HL-60 (cell line): ENCODE measurements around a stretch of chr18.

- RRBS, result no CpG with 5 or more reads among the region's 3 CpGs
Observed at GRCh38 chr18:58338160-58338389, 290.8 kb downstream of the ALPK2 start.

DNA sequence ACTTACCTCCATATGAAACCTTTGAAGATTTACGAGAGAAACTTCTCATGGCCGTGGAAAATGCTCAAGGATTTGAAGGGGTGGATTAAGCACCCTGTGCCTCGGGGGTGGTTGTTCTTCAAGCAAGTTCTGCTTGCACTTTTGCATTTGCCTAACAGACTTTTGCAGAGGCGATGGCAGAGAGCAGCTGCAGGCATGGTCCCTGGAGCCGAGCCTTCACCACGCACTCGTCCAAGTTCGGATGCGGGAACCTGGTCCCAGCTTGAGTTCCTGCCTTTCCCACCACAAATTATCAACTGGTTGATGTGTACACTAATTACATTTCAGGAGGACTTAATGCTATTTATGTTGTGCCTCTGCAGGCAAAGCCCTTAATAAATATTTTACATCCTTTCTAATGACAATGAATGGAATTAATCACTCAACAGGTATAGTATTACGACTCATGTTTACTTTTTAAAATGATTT is 232.7 kb downstream of the ALPK2 start:
- RRBS, result no CpG with 5 or more reads among the region's 10 CpGs

DNA sequence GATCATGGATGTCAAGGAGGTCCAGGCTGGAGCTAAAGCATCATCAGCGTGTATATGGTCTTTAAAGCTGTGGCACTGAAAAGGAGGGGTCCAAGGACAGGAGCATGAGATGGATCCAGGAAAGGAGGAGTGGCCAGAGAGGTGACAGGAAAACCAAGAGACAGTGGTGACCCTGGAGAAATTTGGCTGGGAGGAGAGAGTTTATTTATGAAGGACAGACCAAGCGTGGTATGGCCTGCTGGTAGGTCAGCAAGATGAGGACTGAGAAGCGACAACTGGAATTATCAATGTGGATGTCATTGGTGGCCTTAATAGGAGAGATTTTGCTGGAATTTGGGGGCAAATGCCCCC is 219.5 kb downstream of the ALPK2 start:
- RRBS, result no CpG with 5 or more reads among the region's 3 CpGs

DNA sequence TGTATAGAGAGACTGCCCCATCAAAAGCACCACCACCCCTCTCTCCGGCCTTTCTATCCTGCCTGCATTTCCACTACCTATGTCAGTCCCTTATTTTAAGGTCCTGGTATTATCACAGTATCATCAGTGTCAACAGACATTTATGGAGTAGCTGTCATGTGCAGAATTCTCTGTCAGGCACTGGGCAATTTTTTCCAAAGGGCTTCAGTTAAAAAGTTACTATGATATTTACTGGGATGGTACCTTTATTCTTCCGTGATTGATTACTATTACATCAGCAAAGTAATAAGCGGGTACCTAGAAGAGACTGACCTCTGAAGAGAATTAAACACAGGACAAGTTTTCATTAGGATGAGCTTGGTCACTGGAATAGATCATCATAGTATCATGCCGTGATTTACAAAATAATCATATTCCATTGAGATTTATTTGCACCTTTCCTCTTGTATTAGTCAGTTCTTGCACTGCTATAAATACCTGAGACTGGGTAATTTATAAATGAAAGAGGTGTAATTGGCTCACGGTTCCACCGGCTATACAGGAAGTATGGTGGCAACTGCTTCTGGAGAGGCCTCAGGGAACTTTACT is 88.2 kb downstream of the ALPK2 start:
- RRBS, result no CpG with 5 or more reads among the region's 6 CpGs

- RRBS, result no CpG with 5 or more reads among the region's 4 CpGs
Observed at GRCh38 chr18:58639734-58640302, 10.9 kb upstream of the ALPK2 start.

GRCh38 chr18:58687780-58688329 is 16.6 kb downstream of the MALT1 start:
- RRBS, result no CpG with 5 or more reads among the region's 8 CpGs

- RRBS, result no CpG with 5 or more reads among the region's 10 CpGs
Observed at GRCh38 chr18:58807740-58808175, 56.9 kb upstream of the ZNF532 start.

- RRBS, result no CpG with 5 or more reads among the region's 13 CpGs
Observed at GRCh38 chr18:58862770-58863242, 1.9 kb upstream of the ZNF532 start.

DNA sequence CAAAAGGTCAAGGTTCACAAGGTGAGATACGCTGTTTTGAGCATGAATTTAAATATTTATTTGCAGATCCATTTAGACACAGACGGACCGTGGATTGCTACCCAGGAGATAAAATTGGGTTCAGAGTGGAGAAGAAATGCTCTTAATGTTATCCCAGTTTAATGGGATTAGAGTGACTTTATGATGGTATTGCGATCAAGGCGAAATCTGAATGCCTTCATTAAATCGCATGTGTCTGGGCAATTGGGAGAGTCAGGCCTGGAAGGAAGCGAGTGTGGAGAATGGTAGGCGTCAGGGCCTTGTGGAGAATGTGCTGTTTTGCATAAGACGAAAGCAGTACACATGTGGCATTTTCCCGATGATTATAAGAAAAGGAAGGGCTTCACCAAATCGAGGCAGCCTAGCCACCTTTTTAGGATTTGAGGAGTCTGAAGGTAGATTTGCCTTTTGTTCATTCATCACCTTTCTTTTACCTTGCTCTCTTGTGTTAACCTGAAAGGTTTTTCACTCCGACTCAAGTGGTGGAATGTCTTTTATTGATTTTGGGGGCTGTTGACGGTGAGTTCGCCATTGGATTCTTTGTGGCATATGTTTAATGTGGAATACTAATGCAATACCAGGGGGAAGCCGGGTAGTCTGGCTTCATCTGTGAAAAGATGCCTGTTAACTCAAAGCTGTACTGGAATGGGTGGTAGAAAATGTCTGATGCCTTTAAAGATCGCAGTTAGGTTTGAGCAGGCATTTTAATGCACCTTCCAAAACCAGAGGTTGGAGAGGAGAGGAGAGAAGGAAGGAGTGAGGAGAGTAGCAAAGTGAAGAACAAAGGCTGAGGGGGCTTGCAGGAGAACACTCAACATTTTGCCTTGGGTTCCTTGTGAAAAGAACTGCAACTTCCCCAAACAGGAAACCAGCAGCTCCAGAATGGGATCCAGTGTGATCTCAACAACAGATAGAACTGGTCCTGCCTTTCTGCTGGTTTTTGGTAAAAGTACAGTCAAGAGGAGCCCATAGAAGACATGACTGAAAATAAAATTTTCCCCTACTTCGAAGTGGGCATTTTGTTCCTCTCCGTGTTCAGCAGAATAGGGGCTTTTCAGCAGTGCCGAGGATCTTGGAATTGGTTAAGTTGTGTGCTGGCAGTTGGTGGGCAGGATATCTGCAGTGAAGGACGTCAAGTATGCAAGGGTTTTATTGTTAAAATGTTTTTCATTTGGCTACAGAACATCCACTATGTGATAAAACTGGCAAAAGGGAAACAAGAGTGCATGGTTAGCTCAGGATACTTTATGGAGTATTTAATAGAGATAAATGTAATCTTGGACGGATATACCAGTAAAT is 1.4 kb downstream of the ZNF532 start:
- RRBS, result no CpG with 5 or more reads among the region's 21 CpGs

GRCh38 chr18:58866897-58867181 is 2.2 kb downstream of the ZNF532 start:
- RRBS, result no CpG with 5 or more reads among the region's 5 CpGs

DNA sequence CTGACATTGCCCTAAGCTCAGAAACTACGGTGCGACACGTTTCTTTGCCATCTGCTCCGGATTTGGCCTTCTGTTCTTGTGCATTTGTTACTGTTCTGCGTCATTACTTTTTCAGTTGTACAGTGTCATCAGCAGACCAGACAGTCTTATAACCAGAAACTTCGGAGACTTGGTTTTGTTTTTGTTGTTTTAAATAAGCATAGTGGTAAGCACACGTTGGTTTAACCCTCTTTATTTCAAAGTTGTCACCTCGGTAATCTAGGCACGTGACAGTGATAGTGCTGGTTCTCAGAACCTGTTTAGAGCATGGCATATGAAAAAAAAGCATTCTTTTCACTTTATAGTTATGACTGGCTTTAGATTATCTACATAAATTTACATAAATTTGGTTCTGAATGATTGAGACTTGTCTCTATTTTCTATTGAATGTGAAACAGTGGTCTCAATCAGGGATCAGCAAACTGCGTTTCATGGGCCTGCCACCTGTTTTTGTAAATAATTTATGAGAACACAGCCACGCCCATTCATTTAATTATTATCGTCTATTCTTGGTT is 106.4 kb downstream of the ZNF532 start:
- RRBS, result no CpG with 5 or more reads among the region's 12 CpGs

DNA sequence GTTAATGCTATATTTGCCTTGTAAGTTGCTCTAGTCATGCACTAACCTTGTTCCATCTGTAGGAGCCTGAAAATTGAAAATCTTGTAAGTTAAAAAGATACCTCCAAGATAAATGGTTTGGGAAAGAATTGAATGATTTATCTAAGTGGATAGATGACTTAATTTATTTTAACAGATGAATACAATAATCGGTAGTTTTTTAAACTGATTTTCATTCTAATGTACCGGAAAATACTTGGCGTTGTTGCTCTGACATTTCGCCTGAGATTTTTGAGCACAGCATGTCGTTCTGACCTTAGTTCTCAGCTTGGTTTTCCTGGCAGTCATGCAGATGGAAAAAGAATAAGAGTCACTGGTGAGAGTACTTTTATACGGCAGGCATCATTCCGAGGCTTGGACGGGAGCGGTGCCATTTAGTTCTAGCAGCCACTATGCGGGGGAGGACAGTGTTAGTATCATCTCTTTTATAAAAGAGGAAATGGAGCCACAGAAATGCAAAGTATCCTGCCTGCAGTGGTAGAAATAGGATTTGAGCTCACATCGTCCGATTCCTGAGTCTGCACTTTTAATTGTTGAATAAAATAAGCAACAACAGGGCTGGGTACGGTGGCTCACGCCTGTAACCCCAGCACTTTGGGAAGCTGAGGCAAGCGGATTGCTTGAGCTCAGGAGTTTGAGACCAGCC is 134.1 kb downstream of the ZNF532 start:
- RRBS, result no CpG with 5 or more reads among the region's 15 CpGs

GRCh38 chr18:59514236-59514914 is 155.3 kb upstream of the LMAN1 start:
- RRBS, result no CpG with 5 or more reads among the region's 15 CpGs

DNA sequence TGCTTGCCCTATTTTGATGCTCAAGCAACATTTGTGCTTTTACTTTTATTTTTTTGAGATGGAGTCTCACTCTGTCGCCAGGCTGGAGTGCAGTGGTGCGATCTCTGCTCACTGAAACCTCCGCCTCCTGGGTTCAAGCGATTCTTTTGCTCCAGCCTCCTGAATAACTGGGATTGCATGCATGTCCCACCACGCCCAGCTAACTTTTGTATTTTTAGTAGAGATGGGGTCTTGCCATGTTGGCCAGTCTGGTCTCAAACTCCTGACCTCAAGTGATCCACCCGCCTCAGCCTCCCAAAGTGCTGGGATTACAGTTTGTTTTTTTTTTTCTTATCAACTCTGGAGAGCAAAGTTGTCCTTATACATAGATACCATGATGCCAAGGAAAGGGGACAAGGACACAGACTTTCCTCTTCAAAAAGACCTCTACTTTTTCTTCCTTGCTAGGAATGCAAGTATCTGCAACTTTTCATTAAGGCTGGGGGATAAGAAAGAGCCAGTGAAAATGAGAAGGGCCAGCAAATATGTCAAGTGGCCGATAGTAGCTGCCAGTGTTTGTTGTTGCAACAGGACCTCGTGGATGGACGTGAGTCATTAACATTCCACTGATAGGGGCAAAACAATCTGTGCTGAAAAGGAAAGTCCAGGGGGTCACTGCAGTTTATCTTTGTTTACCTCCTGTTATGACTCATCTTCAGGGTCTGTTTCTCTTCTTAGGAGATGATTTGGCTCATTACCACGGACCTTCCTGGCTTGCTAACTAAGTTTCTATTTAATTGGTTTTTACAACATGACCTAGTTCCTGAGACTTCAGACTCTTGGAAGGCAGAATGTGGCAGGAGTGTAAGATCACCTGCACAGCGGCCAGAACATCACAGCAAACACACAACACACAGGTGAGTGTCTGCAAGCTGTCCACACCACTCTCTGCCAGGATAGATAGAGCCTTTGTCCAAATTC is 157.1 kb upstream of the LMAN1 start:
- RRBS, result no CpG with 5 or more reads among the region's 11 CpGs

DNA sequence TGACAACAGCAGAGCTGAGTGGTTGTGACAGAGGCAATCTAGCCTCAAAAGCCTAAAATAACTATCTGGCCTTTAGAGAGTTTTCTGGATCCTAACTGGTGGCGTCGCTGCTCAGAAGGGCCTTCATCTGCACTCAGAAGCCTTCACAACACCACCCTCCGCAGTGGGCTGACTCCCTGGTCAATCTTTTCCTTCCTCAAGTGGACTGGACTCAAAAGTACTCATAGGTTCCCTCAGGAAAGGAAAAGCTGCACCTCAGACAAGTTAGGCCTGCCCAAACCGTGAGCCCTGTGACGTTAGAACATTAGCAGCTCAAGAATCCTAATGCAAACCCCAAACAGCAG is 146.9 kb downstream of the CCBE1 start:
- RRBS, result no CpG with 5 or more reads among the region's 5 CpGs

GRCh38 chr18:59697571-59698481 is 603 bp upstream of the CCBE1 start:
- RRBS, result 30% methylated on average over 2 of the region's 41 CpGs

DNA sequence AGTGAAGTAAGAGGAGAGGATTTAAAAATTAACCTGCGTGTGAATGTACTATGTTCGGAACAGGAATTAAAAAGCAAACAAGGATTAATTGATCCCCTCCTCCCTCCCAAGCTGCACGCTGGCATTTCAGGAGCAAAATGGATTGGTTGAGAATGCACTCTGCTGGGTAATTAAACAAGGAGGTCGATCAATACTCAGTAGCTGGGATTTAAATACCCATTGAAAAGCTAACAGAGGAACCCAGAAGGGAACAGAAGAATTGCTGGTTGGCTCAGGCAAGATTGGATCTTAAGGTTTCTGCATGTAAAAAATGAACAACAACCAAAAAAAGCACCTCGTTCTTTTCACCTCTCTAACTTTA is 157.0 kb downstream of the RNF152 start:
- RRBS, result no CpG with 5 or more reads among the region's 5 CpGs

DNA sequence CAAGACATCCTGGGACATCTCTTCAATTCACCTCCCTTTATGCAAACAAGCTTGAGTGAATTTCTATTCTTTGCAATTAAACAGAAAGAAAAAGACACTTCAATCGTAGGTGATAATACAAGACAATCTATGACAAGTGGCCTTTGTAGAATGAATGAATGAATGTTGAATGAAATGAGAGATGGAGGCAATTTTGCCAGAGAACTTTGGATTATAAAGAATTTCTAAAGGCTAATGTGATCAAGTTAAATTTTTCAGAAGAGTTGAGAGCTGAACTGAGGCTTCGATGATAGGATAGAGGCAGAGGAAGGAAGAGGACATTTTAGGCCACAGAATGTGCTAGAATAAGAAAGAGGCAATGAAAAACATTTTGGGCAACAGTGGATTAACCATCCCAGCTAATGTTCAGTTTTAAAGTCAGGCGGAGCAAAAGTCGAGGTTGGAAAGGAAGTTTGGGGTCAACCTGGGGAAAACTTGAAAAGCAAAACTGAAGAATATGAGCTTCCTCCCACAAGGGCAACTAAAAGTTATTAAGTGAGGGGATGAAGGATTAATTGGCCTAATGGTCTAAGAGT is 6.0 kb downstream of the RNF152 start:
- RRBS, result no CpG with 5 or more reads among the region's 4 CpGs

GRCh38 chr18:61887738-61888320 is 5.0 kb downstream of the RNF152 start:
- RRBS, result no CpG with 5 or more reads among the region's 6 CpGs

- RRBS, result 4% methylated on average over 54 of the region's 109 CpGs
Observed at GRCh38 chr18:61893948-61895015, 1.5 kb upstream of the RNF152 start.